OVCAR3 (cell line): ENCODE results near the gene IDUA.

- RRBS: no CpG with 5 or more reads among the region's 11 CpGs
Measured at GRCh38 chr4:51301-52099, 1.6 kb upstream of the ZNF595 start.

DNA sequence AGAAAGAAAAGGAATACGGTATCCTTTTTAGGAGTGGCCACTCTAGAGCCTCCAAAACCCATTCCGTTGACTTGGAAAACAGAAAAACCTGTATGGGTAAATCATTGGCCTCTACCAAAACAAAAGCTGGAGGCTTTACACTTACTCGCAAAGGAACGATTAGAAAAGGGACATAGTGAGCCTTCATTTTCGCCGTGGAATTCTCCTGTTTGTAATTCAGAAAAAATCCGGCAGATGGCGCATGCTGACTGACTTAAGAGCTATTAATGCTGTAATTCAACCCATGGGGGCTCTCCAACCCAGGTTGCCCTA, 60.9 kb downstream of the ZNF732 start:
- RRBS: no CpG with 5 or more reads among the region's 8 CpGs

- RRBS: no CpG with 5 or more reads among the region's 8 CpGs
Measured at GRCh38 chr4:442067-442935, 56.7 kb downstream of the ZNF721 start.

DNA sequence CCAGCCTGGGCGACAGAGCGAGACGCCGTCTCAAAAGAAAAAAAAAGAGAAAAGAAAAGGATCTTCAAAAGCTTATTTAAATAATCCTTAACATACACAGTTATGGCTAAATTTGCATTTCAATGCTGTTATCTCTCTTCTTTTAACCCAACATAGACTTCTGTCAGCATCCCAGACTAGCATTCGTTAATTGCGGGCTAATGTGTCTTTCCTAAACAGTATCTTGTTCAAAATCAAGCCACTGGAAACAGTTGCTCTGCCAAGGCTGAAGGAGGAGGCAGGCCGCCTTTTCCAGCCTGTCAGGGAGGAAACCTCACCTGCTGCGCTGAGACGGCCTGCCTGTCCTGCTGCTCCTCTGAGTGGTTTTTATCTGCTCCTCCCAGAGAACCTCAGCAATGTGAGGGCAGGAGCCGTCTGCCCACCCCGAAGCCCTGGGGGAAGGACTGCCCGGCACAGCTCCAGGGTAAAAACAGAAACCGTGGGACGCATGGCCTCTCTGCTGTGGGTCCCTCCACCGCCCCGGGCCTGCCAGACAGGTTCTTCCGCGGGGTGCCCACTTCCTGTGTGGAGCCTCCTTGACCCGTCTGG, 3.7 kb upstream of the SLC49A3 start:
- RRBS: 93% methylated on average over 4 of the region's 19 CpGs

DNA sequence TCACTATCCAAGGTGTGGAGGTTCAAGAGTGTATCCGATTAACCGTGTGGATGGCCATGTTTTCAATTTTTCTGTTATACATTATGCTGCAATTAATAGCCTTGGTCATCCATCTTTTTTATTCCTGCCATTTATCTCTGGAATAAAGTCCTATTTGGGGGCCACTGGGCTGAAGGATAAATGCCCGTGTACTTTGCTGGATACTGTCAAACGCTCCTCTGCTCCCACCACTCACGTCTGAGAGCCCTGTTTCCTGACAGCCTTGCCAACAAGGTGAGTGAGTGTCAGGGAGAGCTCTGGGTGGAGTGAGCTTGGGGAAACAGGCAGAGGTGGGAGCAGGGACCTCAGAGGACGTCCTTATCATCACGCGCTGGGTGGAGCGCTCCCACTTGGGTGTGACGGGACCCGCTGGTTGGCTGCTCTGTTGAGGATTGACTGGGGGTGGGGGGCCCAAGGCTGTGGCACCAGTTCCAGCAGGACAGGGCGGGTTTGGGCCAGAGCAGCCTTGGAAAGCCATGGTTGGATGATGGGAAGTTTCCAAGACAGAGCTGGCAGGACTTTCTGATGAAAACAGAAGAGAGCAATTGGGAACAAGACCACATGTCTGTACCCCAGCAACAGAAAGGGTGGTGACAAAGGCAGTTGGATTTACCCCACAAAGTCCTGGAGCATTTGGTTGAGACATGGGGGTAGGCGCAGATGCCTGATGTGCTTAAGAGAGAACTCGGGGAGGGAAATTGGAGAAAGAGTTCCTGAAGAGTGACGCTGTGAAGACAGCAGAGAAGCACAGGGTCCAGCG, 3.1 kb upstream of the PCGF3 start:
- RRBS: no CpG with 5 or more reads among the region's 16 CpGs

- RRBS: no CpG with 5 or more reads among the region's 24 CpGs
Measured at GRCh38 chr4:755033-755708, 49.5 kb downstream of the PCGF3 start.

GRCh38 chr4:759708-760201, 54.1 kb downstream of the PCGF3 start:
- RRBS: over 99% methylated on average over 5 of the region's 35 CpGs

DNA sequence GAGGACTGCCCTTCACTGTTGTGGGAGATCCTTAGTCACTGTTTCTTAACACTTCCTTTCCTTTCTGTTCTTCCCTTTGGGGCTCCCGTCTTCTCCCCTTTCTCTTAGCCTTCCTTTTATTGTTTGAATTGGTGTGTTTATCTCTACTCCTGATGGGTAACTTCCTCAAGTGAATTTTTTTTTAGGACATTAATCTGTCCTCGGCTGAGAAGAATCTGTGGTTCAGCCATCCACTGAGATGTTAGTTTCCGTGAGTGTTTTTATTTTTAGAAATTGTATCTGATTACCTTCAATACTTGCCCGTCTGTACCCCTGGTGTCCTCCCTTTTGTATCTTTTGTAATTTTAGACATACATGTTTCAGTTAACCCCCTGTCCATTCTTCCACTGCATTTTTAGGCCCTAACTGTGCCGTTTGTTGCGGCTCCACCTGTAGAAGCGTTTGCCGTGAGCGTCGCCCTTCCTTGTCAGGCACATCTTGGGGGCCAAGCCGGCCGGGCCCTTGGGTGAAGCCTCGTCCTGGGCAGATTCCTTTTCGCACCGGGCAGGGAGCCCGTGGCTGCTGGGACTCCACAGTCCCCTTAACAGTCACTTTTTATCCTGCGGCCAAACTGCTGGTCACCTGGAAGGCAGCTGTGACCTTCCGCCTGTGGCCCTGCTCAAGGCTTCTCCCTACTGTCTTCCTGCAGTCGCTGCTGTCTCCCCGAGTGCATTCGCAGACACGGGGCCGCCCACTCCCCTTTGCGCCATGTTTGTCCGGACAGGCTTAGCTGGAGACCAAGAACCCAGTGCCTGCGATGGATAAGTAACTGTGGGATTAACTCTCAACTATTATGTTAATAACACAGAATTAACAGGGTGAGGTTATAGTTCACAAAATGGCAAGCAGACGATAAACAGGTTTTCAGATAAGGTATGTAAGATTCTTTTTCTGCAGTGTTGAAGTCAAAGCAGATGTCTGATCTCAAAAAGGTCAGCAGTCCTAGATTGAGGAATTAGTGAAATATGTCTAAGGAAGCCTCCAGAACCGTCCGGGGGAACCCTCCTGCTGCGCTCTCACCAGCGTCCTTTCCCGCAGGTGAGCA, 54.9 kb downstream of the PCGF3 start:
- RRBS: 98% methylated on average over 3 of the region's 32 CpGs

DNA sequence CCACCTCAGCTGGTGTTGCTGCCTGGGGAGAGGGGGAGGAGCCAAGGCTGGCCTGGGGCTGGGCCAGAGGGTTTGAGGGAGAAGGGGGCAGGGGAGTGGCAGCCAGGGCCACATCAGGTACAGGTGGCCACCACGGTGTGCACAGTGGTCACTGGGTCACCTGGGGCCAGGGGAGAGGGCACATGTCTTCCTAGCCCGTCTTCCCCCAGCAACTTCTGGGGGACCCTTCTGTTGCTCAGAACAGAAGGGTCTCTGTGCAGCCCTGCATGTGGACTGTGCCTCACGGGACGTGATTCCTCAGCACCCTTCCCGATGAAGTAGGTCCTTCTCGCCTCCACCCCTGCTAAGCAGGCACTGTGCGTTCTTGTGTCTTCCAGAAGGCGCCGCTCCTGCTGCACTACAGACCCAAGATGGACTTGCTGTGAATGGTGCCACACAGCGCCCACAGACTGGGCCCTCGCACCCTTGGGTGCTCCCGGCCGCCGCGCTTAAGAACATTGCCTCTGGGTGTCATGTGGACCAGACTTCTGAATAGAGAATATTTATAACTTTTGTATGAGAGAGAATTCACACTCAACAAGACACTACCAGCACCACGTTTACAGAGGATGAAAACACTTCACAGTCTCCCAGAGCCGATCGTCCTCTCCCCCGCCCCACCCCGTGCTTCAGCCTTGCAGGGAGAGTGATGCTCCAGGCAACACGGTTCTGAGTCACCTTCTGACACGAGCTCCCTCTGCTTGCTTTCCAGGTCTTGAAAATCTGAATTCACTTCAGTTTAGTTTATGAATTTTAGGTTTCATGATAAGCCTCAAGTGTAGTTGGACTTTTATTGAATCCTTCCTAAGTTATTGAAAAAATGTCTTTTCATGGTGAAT, 60.0 kb downstream of the CPLX1 start:
- RRBS: no CpG with 5 or more reads among the region's 22 CpGs

- RRBS: no CpG with 5 or more reads among the region's 23 CpGs
Measured at GRCh38 chr4:768829-769713, 56.9 kb downstream of the CPLX1 start.

DNA sequence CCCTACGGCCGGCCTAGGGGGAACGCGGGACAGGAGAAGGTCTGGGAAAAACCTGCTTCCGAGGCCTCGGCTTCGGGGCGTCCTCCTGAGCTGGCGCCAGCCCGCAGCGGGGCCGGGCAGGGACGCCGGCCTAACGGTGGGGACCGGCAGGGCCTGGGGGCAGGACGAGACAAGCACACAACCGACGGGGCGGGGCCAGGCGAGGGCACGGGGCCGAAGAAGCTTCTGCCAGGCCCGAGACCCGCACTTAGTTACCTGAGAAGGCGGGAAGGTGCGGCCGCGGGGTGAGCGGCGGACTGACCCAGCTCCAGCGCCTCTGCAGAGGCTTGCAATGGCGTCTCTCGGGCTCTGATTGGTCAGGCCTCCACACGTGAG, 44.4 kb downstream of the CPLX1 start:
- RRBS: 0% methylated on average over 1 of the region's 35 CpGs

- RRBS: no CpG with 5 or more reads among the region's 24 CpGs
Measured at GRCh38 chr4:787428-788173, 38.3 kb downstream of the CPLX1 start.

DNA sequence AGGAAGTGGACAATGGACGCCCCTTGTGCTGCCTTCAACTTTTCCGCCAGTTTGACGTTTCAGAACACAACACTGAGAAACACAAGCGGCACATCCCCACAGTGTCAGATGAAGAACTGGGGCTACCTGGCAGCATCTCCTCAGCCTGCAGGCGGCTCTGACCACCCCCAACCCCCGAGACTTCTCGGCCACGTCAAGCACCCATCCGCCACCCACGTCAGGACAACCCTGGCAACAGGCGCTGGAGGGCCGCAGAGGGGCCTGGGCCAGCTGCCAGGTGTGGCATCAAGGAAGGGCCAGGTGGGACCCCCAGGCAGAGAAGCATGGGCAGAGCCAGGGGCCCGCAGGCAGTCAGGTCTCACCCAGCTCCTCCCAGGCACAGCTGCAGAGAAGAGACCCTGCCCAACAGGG, 22.3 kb downstream of the GAK start:
- RRBS: no CpG with 5 or more reads among the region's 13 CpGs

DNA sequence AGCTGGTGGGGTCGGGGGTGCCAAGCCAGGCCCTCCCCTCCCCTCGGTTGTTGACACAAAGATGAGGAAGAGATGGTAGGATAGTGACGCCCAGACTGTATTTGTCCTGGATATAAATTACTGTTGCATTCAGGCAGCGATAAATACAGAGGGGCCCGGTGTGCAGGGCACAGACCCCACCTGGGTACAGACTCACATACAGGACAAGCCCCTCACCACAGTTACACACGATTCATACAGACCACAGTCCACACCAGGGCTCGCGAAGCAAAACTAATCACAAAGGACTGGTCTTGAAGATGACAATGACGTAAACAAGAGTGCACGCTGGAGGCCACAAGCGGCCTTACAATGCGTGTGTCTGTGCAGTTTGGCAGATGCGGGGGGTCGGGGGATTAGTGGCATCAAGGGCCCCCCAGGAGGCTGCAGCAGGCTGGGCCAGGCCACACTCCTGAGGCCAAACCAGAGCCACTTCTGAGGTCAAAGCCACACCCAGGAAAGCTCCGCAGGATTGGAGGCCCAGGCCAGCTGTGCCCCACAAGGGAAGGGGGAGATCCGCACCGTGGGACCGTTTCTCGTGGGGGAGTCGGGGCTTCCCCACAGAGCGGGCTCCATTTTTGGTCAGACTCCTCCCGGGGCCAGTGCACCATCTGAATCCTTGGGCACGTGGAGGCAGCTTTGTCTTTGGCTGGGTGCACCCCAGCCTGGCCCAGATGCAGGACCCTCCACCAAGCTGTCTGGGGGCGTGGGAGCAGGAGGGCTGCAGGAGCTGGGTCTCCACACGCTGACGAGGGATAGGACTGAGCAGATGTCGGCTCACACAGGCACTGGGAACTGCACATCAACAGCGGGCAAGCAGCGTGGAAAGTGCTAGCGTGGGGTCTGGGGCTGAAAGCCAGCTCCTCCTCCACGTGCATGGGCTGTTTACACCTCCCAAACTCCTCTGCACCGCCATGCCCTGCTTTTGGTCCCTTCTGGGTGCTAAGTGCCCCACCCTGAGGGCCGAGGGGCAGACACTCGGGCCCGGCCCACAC, 14.2 kb downstream of the DGKQ start:
- RRBS: no CpG with 5 or more reads among the region's 35 CpGs

DNA sequence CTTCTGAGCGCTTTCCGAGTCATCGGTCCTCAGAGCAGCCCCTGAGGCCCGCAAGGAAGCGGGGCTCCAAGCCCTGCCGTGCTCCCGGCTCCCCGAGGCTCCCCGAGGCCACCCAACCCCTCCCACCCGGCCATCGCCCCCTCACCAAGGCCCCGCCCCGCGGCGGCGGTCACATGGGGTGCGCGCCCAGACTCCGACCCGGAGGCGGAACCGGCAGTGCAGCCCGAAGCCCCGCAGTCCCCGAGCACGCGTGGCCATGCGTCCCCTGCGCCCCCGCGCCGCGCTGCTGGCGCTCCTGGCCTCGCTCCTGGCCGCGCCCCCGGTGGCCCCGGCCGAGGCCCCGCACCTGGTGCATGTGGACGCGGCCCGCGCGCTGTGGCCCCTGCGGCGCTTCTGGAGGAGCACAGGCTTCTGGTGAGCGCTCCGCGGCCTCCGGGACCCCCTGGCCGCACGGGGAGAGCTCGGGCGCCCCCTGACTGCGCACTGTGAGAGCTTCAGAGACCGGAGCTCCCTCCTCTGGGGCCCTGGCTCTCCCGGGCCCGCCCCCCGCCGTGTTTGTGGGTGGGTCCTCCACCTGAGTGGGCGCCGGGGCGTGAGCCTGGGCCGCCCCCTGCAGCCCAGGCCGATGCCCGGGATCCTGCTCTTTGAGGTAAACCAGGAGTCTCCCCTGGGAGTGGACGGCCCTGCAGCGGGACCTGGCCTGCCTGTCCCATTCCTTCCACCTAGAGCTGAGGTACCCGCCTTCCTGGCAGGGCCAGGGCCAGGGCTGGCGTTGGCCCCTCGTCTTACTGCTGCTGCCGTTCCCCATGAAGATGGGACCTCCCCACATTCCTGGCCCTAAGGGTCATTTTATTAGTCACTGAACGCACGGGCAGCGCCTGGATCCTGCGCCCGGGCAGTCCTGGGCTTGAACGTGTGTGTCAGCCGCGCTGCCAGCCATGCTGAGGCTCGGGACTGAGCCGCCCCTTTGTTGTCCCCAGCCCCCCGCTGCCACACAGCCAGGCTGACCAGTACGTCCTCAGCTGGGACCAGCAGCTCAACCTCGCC, at the start of gene IDUA:
Gene IDUA (plus strand): TSS at position 216 of the 1,047 bp plus-strand sequence.
- RRBS: 4% methylated on average over 47 of the region's 87 CpGs

- RRBS: 73% methylated on average over 45 of the region's 116 CpGs
Measured at GRCh38 chr4:1002815-1003938, 8.2 kb upstream of the FGFRL1 start.

GRCh38 chr4:1014316-1015145, 3.1 kb downstream of the FGFRL1 start:
- RRBS: no CpG with 5 or more reads among the region's 35 CpGs

DNA sequence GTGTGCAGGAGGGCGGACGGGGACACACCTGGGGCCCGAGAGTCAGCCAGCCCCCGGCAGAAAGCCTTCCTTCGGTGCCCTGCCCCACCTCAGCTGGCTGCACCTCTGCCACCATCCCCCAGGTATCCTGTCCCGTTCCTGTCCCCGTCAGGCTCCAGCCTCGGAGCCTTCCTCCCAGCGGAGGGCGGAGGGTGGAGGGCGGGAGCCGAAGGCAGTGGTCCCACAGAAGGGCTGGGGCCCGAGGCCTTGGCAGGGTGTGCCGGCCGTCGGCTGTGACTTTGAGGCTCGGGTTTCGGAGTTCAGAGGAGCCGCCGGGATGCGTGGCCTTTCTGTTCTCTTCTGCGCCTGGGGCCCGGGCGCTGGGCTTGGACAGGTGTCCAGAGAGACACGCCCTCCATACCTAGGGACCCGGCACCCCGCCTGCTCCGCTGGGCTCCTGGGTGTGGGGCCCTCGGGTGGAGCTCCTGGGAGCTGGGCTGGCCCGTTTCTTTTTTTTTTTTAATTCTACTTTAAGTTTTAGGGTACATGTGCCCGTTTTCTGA, 11.2 kb downstream of the FGFRL1 start:
- RRBS: 87% methylated on average over 12 of the region's 31 CpGs

- RRBS: no CpG with 5 or more reads among the region's 25 CpGs
Measured at GRCh38 chr4:1025176-1025805, 13.9 kb downstream of the FGFRL1 start.

- RRBS: no CpG with 5 or more reads among the region's 13 CpGs
Measured at GRCh38 chr4:1085588-1086258, 27.6 kb downstream of the RNF212 start.